ENCODE data around the gene PAMR1.

- CAGE, long polyA plus RNA: no peak
- RRBS: no CpG with 5 or more reads among the region's 6 CpGs
Measured at GRCh38 chr11:34909932-34910606, 6.1 kb downstream of the APIP start.

- CAGE, long polyA plus RNA: no peak
- RRBS: no CpG with 5 or more reads among the region's 7 CpGs
Measured at GRCh38 chr11:35013236-35014454, 97.2 kb downstream of the PDHX start.

GRCh38 chr11:35139502-35139973 lies 567 bp downstream of the CD44 start:
- CAGE, long polyA plus RNA: no peak
- RRBS: 1% methylated on average over 14 of the region's 18 CpGs

DNA sequence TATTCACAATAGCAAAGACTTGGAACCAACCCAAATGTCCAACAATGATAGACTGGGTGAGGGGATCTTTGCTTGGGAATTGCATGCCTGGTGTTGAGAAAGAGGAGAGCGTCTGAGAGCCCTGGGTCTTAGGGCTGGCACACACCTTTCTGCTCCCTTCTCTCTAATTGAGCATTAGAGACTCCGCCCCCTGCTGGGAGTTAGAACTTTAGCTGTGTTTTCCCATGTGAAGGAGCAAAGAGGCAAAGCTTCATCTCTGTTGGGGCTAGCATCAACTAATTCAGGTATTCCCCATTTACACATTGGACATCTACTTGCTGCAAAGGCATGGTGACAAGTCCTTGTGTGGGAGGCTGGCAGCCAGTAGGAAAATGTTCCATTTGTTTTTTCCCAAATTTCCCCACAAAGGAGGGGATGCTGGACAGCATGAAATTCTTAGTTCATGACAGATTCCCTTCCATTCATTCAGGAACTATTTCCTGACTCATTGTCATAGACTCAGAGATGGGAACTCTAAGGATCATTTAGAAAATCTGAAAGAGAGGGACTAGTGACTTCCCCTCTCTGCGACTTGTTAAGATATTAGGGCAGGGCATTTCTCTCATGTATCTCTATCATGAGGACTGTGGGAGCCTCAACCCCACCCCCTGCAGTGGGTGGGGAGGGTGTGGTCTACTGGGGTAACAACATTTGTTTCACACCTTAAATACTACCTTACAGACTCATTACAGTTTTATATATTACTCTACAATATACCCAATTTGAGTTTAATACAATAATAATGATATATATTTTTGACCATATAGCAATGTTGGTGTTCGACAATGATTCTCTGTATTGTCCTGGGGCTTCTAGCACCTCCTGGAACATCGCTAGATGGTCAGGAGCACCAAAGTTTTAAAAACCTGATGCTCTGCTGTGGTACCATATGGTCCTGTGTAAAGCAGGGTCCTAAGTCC lies 3.7 kb downstream of the CD44 start:
- CAGE, long polyA plus RNA: no peak
- RRBS: no CpG with 5 or more reads among the region's 5 CpGs

DNA sequence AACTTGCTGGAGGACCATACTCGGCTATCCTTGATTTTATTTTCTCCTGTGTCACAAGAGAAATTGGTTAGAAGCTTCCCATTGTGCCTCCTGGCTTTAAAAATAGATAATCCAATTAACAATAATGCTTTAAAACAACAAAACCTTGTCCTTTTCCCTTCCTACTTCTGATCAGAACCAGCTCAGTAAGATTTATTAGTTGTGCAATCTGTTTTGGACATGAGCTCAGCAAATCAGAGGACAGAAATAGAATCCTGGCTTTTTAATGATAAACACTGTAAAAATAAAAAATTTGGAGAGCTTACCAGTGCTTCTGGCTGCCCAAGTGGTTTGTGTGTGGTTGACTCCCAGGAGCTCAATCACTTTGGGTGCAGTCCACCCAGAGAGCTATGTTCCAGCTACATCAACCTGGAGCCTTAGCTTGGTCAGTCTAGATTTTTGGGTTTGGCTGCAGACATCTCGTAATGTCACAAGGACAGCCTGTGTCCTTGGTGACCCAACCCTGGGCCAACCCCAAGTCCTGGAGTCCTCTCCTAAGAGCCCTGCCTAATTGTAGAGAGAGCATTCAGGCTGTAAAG lies 28.4 kb downstream of the CD44 start:
- CAGE, long polyA plus RNA: no peak
- RRBS: no CpG with 5 or more reads among the region's 2 CpGs

GRCh38 chr11:35173586-35174438 lies 34.8 kb downstream of the CD44 start:
- CAGE, long polyA plus RNA: no peak
- RRBS: no CpG with 5 or more reads among the region's 2 CpGs

DNA sequence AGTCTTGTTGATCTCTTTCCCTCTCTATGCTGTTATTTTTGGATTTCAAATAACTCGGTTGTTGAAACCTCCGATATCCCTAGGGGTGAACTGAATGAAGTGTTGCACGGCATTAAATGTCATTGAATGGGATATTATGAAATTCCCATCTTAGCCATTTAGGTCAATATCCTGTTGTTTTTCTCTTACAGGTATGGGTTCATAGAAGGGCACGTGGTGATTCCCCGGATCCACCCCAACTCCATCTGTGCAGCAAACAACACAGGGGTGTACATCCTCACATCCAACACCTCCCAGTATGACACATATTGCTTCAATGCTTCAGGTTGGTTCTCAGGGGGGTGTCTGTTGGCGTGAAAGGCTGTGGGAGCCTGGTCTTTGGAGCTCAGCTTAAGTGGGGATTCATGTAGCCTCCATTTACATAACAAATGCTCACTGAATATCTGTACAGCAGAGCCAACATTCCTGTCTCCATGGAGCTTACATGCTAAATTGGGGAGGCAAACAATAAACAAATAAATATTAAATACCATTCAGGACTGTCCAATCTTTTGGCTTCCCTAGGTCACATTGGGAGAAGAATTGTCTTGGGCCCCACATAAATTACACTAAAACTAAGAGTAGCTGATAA lies 41.2 kb downstream of the CD44 start:
- CAGE, long polyA plus RNA: no peak
- RRBS: no CpG with 5 or more reads among the region's 6 CpGs

DNA sequence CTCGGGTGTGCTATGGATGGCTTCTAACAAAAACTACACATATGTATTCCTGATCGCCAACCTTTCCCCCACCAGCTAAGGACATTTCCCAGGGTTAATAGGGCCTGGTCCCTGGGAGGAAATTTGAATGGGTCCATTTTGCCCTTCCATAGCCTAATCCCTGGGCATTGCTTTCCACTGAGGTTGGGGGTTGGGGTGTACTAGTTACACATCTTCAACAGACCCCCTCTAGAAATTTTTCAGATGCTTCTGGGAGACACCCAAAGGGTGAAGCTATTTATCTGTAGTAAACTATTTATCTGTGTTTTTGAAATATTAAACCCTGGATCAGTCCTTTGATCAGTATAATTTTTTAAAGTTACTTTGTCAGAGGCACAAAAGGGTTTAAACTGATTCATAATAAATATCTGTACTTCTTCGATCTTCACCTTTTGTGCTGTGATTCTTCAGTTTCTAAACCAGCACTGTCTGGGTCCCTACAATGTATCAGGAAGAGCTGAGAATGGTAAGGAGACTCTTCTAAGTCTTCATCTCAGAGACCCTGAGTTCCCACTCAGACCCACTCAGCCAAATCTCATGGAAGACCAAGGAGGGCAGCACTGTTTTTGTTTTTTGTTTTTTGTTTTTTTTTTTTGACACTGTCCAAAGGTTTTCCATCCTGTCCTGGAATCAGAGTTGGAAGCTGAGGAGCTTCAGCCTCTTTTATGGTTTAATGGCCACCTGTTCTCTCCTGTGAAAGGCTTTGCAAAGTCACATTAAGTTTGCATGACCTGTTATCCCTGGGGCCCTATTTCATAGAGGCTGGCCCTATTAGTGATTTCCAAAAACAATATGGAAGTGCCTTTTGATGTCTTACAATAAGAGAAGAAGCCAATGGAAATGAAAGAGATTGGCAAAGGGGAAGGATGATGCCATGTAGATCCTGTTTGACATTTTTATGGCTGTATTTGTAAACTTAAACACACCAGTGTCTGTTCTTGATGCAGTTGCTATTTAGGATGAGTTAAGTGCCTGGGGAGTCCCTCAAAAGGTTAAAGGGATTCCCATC lies 91.0 kb downstream of the CD44 start:
- CAGE, long polyA plus RNA: no peak
- RRBS: no CpG with 5 or more reads among the region's 3 CpGs

- CAGE, long polyA plus RNA: no peak
- RRBS: no CpG with 5 or more reads among the region's 2 CpGs
Measured at GRCh38 chr11:35343405-35343749, 76.0 kb downstream of the SLC1A2 start.

DNA sequence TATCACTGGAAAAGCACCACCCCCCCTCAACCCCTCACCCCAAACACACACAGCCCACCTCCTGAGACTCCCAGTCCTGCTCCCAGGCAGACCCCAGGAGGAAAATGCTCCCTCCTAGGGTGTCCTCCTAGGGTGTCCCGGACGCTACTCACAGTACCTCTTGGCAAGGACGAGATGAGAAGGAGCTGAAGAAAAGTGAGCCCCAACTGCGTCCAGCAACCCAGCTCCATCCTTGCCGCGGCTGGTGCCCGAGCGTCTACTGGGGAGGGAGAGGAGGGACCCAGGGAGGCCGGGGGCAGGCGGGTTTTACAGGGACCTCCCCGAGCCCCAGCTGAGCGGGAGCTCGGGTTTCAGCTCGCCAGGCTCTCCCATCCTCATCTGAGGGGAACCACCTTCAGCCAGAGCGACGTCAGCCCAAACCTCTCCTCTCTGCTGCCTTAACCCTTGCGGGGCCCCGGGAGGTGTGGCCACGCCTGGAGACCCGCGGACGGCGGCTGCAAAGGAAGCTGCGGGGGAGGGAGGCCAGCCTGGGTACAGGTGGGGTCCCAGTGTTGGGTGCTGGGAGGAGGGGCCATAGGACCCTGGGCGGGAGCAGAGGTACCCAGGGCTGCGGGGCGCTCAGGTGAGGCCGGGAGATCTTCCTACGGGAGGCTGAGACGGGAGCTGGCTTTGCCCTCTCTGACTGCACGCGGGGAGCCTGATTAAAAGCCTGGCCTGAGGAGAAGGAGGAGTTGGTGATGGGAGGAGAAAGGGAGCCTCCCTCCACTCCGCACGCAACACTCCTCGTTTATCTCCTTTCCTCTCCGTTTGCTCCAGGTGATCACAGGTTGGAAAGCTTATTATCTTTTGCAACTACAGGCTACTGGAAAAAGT lies at the start of gene PAMR1:
PAMR1 (minus strand) TSS at position 261 of the 873 bp plus-strand sequence.
- CAGE, long polyA plus RNA: start-site peak on the minus strand centred at position 254 of the sequence, 17 bp wide, 318 and 299 reads in 2 replicates; start-site peak on the minus strand centred at position 357 of the sequence, 49 bp wide, 27 and 73 reads in 2 replicates
- RRBS: no CpG with 5 or more reads among the region's 36 CpGs

DNA sequence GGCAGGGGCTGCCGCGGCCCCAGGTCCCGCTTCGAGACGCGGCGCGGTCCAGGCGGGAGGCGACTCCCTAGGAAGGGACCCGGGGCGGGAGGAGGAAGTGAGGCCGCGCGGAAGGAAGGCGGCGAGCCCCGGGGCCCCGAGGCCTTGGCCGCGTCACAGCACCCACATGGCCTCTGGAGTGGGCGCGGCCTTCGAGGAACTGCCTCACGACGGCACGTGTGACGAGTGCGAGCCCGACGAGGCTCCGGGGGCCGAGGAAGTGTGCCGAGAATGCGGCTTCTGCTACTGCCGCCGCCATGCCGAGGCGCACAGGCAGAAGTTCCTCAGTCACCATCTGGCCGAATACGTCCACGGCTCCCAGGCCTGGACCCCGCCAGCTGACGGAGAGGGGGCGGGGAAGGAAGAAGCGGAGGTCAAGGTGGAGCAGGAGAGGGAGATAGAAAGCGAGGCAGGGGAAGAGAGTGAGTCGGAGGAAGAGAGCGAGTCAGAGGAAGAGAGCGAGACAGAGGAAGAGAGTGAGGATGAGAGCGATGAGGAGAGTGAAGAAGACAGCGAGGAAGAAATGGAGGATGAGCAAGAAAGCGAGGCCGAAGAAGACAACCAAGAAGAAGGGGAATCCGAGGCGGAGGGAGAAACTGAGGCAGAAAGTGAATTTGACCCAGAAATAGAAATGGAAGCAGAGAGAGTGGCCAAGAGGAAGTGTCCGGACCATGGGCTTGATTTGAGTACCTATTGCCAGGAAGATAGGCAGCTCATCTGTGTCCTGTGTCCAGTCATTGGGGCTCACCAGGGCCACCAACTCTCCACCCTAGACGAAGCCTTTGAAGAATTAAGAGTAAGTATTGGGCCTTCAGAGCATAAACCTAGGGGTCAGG lies 608 bp downstream of the TRIM44 start:
- CAGE, long polyA plus RNA: no peak
- RRBS: 1% methylated on average over 23 of the region's 58 CpGs

- CAGE, long polyA plus RNA: no peak
- RRBS: no CpG with 5 or more reads among the region's 8 CpGs
Measured at GRCh38 chr11:36002170-36002736, 58.4 kb downstream of the LDLRAD3 start.

DNA sequence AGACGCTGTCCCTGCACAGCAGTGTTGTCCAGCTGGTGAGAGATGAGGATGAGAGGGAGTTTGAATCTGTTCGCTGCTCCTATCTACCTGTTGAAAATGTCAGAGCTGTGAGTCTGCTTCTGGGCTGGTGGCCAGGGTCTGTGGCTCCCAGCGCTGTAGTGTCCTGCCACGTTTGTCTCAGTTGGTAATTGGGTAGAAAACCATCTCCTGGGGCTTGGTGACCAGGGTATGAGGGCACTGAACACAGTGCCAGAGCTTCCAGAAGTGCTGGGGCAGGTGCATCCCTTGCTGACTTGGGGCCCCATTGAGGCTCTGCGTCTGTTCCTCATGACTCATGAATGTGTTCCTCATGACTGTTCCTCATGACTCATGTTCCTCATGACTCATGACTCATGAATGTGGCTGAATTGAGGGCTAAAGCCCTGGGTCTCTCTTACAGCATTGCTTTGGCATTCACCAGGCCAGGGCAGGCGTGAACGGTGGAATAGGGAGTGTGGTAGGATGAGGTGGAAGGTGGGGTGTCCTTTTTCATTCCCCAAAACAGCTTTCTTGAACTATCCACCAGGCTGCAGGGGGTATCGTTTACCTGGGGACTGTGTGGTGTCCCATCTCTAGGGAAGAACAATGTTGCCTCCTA lies 139.6 kb downstream of the COMMD9 start:
- CAGE, long polyA plus RNA: no peak
- RRBS: no CpG with 5 or more reads among the region's 8 CpGs

GRCh38 chr11:36349261-36350485 lies 53.6 kb downstream of the PRR5L start:
- CAGE, long polyA plus RNA: no peak
- RRBS: no CpG with 5 or more reads among the region's 9 CpGs

- CAGE, long polyA plus RNA: no peak
- RRBS: no CpG with 5 or more reads among the region's 3 CpGs
Measured at GRCh38 chr11:36371349-36371767, 75.3 kb downstream of the PRR5L start.

DNA sequence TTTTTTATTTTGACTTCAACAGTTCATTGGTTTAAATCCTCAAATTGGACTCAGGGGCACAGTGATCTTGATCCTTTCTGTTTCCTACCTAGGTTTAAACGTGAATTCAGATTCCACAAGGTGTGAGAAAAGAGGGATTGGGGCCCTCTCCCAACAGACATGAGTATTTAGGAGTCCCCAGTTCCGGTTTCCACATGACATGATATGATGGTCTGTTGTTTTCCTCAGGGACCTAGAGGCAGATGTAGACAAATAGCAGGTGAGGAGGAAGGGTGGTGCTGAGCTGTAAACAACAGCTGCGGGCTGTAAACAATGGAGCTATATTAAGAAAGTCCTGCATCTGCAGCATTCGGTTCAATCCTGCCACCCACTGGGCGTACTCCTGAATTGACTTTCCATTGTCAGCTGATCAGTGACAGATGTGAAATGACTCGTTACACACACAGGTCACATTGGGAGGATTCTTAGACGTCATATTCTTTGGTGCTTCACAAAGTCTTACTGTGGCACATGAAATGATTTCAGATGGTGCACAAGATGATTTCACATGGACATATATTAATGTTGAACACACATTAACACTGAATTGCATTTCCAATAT lies 26.9 kb upstream of the RAG1 start:
- CAGE, long polyA plus RNA: no peak
- RRBS: no CpG with 5 or more reads among the region's 7 CpGs

GRCh38 chr11:38872296-38872611 lies 2274.2 kb upstream of the RAG2 start:
- CAGE, long polyA plus RNA: no peak
- RRBS: no CpG with 5 or more reads among the region's 2 CpGs

DNA sequence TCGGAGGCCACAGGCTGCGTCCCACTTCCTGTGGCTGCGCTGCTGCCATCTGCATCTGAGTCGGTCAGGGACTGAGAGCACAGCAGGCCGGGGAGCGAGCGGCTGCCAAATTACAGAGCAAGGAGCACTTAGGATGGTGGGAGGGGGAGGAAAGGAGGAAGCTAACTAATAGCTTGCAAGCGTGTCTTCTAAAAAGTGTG lies 42.6 kb upstream of the API5 start:
- CAGE, long polyA plus RNA: no peak
- RRBS: no CpG with 5 or more reads among the region's 8 CpGs

GRCh38 chr11:43422376-43423578 lies 64.1 kb downstream of the TTC17 start:
- CAGE, long polyA plus RNA: no peak
- RRBS: no CpG with 5 or more reads among the region's 6 CpGs

DNA sequence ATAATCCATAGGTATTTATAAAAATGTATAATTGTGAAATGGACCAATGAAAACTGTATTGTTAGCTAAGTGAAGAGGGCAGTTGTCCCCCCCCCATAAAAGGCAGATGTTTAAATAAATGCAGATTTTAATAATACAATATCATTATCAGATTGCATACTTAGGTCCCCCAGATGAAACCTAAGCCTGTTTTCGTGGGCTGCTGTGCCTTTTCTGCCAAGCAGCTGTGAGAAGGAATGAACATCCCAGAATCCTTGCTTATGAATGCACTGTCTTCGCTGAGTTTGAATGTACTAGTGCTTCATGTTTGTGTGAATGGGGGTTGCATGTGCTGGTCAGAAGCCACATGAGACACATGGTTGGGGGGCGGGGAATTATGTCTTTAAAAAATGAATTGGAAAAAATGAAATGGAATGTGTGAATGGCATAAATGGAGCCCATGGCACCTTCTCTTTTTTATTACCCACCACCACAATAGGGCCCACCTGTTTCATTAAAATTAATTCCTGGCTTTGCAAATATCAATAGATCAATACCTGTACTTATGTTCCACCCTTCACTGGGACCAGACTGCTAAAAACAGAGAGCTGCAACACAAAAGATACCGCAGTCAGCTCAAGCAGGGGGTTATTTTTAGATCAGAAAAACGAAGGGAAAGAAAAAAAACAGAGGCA lies 125.3 kb upstream of the HSD17B12 start:
- CAGE, long polyA plus RNA: no peak
- RRBS: no CpG with 5 or more reads among the region's 5 CpGs